Epidermal melanocyte (primary cell): ENCODE data around the genes CCNB1 and MRPS36.

GRCh38 chr5:66818913-66819326, 222.7 kb downstream of the MAST4 start:
- RRBS, result no CpG with 5 or more reads among the region's 5 CpGs

GRCh38 chr5:66891358-66891996, 295.3 kb downstream of the MAST4 start:
- RRBS, result no CpG with 5 or more reads among the region's 3 CpGs

GRCh38 chr5:67188913-67189588, 7.5 kb downstream of the CD180 start:
- RRBS, result no CpG with 5 or more reads among the region's 8 CpGs

- RRBS, result no CpG with 5 or more reads among the region's 13 CpGs
Observed at GRCh38 chr5:67214823-67215553, 18.4 kb upstream of the CD180 start.

DNA sequence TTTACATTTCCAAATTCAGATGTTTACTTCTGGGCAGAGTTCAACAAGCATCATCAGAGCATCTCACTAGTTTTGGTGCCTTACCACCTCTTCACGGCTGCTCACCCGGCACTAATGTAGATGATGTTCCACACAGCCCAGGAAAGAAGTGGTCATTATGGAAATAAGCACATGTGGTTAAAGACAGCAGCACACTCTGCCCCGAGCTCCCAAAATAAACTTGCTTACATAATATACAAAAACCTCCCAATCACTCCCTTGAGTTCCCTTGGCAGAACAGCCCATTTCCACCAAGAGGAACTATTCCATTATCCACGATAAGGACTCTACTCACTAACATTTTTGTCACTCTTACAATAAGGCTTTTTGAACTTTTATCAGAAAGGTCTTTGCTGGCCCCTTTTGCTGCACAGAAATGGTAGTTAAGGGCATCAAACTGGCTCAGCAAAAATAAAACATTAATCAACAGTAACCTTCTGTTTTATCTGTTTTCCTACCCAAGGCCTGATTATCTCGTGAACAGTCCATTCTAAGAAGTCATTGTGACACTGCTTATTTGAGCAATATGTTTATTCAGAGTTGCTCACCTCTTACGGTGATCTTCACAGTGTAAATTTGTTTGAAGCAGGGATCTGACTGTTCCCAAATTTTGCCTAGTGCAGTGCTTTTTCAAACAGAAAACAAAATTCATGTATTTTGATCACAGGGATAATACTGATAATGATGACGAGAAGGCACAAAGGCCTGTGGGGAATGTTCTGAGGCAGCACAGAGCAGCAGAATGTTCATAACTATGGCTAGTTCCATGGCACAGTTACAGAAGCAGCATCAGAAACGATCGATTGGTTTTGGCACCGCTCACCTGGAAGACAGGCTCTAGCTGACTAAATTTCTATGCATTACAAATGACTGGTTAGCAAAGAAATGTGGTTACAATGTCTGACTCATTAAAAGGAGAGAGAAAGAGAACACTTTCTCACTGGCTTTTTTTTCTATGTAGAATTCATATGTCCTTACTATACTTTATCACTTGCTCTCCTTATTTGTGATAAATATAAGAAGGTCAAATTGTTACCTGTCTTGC, 399.8 kb upstream of the PIK3R1 start:
- RRBS, result no CpG with 5 or more reads among the region's 10 CpGs

- RRBS, result 18% methylated on average over 11 of the region's 42 CpGs
Observed at GRCh38 chr5:68187267-68188305, 28.0 kb upstream of the PIK3R1 start.

- RRBS, result no CpG with 5 or more reads among the region's 9 CpGs
Observed at GRCh38 chr5:68250056-68250599, 34.6 kb downstream of the PIK3R1 start.

- RRBS, result no CpG with 5 or more reads among the region's 6 CpGs
Observed at GRCh38 chr5:68275072-68275573, 59.6 kb downstream of the PIK3R1 start.

GRCh38 chr5:68289225-68289985, 73.8 kb downstream of the PIK3R1 start:
- RRBS, result no CpG with 5 or more reads among the region's 6 CpGs

DNA sequence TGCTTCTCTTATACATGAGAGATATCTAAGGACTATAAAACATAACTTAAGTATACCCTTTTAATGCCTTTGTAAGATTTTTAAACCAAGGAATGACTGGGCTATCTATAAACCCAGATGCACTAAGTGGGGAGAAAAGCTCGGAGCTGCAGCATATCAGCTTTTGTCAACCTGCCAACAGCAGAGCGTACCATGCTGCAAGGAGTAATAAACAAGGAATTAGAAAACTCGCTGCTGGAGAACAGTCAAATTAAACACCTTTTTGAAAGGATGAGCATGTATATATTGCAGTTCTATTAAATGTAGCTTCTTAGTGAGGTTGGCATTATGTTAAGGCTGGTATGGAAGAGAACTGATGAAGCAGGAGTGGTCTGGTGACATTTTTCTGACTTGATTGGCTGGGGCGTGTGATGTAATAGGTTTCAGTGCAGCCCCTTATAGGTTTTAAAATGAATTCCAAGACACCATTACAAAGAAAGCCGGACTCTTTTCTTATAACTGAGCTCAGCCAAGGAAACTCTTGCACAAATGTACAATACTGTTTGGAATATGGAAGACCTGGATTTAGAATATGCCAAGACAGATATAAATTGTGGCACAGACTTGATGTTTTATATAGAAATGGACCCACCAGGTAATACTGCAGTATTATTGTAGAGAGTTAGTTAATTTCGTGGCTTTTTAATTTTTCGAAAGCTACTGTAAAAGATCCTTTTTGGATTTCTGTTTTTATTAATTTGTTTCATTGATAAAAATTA, 74.8 kb downstream of the PIK3R1 start:
- RRBS, result no CpG with 5 or more reads among the region's 7 CpGs

DNA sequence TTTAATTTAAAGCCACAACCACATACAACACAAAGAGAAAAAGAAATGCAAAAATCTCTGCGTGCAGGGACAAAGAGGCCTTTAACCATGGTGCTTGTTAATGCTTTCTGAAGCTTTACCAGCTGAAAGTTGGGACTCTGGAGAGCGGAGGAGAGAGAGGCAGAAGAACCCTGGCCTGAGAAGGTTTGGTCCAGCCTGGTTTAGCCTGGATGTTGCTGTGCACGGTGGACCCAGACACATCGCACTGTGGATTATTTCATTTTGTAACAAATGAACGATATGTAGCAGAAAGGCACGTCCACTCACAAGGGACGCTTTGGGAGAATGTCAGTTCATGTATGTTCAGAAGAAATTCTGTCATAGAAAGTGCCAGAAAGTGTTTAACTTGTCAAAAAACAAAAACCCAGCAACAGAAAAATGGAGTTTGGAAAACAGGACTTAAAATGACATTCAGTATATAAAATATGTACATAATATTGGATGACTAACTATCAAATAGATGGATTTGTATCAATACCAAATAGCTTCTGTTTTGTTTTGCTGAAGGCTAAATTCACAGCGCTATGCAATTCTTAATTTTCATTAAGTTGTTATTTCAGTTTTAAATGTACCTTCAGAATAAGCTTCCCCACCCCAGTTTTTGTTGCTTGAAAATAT, 82.4 kb downstream of the PIK3R1 start:
- RRBS, result no CpG with 5 or more reads among the region's 8 CpGs

- RRBS, result no CpG with 5 or more reads among the region's 4 CpGs
Observed at GRCh38 chr5:68298864-68299596, 83.5 kb downstream of the PIK3R1 start.

DNA sequence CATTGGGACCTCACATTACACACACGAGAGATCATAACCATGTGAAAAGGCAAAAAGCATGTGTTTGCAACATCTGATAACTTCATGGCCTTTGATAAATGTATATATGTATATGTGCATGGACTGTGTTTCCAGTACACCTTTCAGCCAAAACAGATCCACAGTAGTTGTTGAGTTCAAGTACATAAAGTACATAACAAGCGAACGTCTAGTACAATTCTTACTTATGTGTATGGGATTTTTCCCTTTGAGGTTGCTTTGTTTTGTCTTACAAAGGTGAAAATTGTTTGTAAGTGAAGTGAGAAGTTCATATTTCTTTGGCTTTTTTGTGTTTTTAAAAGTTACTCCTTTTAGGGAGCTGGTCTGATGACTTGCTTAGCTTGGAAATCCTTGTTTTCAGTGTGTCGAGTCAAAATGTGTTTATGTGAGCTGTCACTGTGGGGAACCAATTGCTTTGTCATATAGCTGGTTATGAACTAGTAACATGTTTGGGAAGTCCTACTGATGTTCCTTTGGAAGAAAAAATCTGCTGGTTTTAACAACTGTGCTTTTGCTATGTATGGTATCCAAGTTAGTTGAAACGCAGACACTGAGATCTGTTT, 85.1 kb downstream of the PIK3R1 start:
- RRBS, result no CpG with 5 or more reads among the region's 5 CpGs

DNA sequence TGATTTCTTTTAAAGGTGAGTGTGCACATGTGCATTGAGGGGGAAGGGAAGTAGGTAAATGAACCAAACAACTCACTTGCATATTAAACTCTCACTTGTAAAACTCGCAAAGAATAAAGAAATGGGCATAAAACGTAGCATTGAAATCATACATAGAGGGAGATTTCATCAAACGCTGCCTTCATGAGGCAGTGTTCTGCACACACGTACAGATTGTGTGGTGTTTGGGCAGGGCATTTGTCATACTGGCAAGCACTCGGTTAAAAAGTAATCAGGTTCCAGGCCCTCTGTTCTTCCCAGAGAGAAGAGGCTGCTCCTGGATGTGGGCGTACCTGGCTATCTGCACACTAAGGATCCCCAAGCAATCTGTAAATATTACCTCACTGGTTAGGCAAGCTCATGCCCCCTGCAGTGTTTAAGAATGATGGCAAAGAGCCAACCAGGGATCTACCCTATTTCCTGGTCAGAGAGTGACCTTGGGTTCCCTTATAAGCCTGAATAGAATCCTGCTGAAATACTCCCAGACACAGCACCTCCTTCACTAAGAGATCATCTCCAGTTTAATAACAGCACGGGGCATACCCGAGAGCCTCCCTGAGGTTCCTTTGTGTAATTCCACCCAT, 181.1 kb downstream of the PIK3R1 start:
- RRBS, result no CpG with 5 or more reads among the region's 8 CpGs

DNA sequence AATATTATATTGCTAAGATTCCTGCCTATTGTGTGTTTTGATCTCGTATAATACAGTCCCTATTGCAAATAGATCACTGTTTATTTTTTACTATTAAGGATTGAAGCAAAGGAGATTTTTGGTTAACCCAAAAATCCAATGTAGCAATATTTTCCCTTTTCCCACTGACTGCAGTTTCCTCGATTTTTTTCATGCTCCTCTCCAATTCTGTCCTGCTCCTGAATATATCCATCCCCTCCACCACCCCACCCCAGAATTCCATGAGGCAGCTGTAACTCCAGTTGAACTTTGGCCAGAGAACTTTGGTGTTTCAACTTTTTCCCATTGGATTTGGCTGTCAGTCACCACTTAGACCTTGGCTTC, 261.1 kb downstream of the PIK3R1 start:
- RRBS, result no CpG with 5 or more reads among the region's 2 CpGs

DNA sequence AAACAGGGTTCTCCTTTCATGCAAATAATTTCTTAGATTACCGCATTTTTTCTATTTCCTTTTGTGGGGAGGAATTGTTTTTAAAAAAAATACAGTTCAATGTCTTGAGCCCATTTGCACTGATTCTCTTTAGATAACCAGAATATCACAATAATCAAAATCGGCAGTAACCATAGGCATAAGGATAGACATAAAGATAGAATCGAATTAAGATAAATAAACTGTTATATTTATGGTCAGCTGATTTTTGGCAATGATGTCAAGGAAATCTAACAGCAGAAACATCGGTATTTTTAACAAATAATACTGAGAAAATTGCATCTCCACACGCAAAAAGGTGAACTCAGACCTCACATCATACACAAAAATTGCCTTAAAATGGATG, 325.5 kb downstream of the PIK3R1 start:
- RRBS, result no CpG with 5 or more reads among the region's 5 CpGs

DNA sequence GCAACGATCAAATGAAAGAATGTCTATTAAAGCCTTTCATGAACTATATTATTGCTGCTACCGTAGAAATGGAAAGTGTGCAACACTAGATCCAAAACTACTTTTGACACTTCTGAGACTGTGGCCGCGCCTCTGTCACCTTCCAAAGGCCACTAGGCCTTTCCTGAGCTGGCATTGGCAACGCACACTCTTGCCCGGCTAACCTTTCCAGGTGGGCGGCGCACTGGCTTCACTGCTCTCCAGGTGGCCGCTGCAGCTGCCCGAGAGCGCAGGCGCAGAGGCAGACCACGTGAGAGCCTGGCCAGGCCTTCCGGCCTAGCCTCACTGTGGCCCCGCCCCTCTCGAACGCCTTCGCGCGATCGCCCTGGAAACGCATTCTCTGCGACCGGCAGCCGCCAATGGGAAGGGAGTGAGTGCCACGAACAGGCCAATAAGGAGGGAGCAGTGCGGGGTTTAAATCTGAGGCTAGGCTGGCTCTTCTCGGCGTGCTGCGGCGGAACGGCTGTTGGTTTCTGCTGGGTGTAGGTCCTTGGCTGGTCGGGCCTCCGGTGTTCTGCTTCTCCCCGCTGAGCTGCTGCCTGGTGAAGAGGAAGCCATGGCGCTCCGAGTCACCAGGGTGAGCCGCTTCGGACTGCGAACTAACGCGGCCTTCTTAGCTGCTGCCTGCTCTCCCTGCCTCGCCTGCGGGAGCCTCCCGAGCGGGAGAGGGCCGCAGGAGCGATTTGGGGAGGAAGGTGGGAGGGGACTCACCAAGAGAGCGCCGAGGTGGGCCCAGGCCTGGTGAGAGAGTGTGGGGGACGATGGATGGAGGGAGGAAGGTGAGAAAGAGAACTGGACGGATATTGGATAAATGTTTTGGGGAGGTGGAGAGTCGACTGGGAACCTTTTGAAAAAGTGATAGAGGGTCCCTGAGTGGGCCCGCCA, at the start of gene CCNB1:
CCNB1 (plus strand) TSS at position 483 of the 924 bp plus-strand sequence.
- RRBS, result 1% methylated on average over 13 of the region's 54 CpGs

DNA sequence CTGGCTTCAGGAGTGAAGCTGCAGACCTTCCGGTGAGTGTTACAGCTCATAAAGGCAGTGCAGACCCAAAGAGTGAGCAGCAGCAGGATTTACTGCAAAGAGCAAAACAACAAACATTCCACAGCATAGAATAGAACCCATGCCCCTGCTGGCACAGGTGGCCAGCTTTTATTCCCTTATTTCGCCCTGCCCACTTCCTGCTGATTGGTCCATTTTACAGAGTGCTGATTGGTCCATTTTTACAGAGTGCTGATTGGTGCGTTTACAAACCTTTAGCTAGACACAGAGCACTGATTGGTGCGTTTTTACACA, 7.5 kb upstream of the CENPH start:
- RRBS, result no CpG with 5 or more reads among the region's 4 CpGs

GRCh38 chr5:69217331-69218692, at the start of gene MRPS36:
Gene MRPS36 (plus strand): TSS chr5:69217760.
- RRBS, result 3% methylated on average over 15 of the region's 76 CpGs

- RRBS, result no CpG with 5 or more reads among the region's 4 CpGs
Observed at GRCh38 chr5:69495233-69495573, 2.6 kb downstream of the OCLN start.